Right lobe of liver (tissue), 4 donors: ENCODE measurements around a stretch of chr16.

GRCh38 chr16:11871738-11872883 lies 20.8 kb upstream of the RSL1D1 start:
- PRO-cap, 4 experiments: no peak in any of the 4 experiments
- RAMPAGE, long total RNA, 2 experiments: no peak in any of the 2 experiments

DNA sequence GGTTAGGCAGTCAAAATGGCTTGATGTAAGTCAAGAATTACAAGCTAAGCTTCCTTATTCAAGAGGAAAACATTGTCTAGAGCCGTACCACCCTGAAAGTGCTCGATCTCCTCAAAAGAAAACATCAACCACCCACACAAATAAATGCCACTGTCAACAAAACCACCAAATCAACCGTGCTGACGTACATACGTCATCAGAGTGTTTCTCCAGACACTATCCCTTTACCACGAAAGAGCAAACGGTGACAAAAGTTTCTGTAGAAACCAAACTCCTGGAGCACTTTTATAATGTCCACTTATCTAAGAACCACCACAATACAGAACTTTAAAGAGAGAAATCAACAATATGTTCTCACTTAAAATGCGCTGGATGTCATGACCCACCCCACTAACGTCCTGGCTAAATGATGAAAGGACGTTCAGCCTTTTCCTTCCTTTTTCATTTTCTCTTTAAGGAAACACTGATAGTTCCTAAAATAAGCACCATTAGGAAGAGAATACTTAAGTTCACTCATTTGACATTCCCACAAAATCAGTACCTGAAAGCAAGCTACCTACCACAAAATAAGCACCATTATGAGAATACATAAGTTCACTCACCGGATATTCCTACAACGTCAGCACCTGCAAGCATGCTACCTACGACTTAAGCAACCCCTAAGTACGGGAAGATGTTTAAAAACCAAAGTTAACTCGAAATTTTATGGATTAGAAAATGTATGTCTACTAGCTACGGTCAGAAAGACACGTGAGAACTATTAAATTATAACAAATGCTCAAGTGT lies 1.8 kb downstream of the GSPT1 start:
- PRO-cap, 4 experiments: no peak in any of the 4 experiments
- RAMPAGE, long total RNA, 2 experiments: no peak in any of the 2 experiments

- PRO-cap, 4 experiments: peak in 1 of 4 experiments; most common minus-strand start chr16:11915720 (in 1)
- RAMPAGE, long total RNA, 2 experiments: no peak in any of the 2 experiments
Observed at GRCh38 chr16:11915589-11915837, 243 bp downstream of the GSPT1 start.

DNA sequence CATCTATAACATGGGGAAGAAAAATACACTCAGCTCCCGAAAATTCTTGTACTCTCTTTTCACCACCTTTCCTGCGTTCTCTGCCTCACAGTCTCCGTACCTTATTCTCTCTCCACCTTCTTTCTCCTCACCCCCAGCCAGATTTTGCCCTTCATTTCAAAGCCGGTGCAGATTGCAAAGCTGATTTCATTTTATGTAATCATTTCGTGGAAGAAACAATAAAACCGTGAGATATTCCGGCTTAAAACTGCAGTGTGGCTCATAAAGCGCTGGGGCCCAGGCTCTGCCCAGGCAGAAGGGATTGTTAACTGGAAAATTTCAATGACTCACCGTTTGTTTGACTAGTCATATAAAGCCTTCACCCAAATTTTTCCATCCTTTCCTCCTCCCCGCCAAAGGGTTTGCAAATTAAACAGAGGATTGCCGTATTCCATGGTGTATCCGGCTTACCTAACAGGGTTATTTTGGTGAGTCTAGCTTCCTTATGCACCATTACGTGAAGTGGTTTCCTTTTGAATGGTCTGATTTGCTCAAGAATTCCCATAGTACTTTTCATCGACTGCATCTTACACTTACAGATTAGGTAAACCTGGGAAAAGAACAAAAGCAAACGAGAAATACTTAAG lies 756 bp upstream of the GSPT1 start:
- PRO-cap, 4 experiments: peak in 3 of 4 experiments; most common plus-strand start position 428 of the sequence (in 1); most common minus-strand start position 298 of the sequence (in 2)
- RAMPAGE, long total RNA, 2 experiments: no peak in any of the 2 experiments

- PRO-cap, 4 experiments: no peak in any of the 4 experiments
- RAMPAGE, long total RNA, 2 experiments: no peak in any of the 2 experiments
Observed at GRCh38 chr16:11927401-11927798, 11.6 kb upstream of the GSPT1 start.

- PRO-cap, 4 experiments: no peak in any of the 4 experiments
- RAMPAGE, long total RNA, 2 experiments: no peak in any of the 2 experiments
Observed at GRCh38 chr16:11941562-11941932, 298 bp downstream of the NPIPB2 start.

DNA sequence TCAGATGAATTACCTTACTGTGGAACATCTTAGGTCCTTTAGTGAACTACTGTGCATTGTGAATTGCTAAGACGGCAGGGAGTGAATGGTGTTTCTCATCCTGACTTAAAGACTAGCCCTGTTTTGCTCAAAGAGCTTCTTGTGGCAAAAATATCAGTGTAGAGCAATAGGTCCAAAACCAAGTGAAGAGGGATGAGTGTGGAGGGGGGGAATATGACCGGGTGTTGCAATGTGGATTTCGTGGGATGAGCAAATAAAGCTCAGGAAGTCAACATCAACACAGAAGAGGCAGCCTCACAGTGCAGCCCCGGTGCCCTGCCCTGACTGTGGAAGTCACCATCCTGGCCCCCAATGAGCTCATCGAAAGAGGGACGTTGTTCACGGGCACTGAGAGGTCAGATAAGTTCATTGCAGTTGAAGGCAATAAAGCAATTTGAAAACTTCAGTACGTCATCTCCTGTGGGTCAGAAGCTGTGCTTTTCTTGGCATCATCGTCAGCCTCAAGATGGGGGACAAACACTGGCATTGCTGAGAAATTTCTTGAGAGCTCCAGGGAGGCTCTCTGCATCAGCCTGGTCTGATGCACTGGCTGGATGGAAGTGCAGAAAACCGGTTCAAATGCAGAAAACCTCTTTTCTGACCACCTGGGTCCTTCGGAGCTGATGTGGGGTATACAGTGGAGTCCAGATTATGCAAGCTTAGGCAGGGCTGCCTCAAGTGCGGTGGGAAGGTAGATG lies 159.7 kb downstream of the CPPED1 start:
- PRO-cap, 4 experiments: peak in 3 of 4 experiments; most common plus-strand start position 299 of the sequence (in 1); most common minus-strand start position 184 of the sequence (in 3)
- RAMPAGE, long total RNA, 2 experiments: no peak in any of the 2 experiments

- PRO-cap, 4 experiments: no peak in any of the 4 experiments
- RAMPAGE, long total RNA, 2 experiments: no peak in any of the 2 experiments
Observed at GRCh38 chr16:12899663-12900110, 1.7 kb upstream of the SHISA9 start.

- PRO-cap, 4 experiments: peak in 4 of 4 experiments; most common plus-strand start chr16:13910249 (in 4); most common minus-strand start chr16:13909977 (in 1)
- RAMPAGE, long total RNA, 2 experiments: no peak in any of the 2 experiments
Observed at GRCh38 chr16:13909824-13910353, 10.1 kb upstream of the ERCC4 start.

- PRO-cap, 4 experiments: peak in 2 of 4 experiments; most common minus-strand start chr16:13913408 (in 2)
- RAMPAGE, long total RNA, 2 experiments: no peak in any of the 2 experiments
Observed at GRCh38 chr16:13913310-13913549, 6.7 kb upstream of the ERCC4 start.

DNA sequence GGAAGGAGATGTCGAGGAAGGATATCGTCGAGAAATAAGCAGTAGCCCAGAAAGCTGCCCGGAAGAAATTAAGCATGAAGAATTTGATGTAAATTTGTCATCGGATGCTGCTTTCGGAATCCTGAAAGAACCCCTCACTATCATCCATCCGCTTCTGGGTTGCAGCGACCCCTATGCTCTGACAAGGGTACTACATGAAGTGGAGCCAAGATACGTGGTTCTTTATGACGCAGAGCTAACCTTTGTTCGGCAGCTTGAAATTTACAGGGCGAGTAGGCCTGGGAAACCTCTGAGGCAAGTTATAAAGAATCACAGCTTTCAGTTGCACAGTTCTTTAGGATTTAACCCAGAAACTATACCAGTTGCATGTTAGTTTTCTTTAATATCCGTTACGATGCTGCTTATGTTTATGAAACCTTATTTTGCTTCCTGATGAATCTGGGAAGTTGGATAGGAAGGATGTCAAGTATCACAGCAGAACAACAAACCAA lies 15.5 kb downstream of the ERCC4 start:
- PRO-cap, 4 experiments: no peak in any of the 4 experiments
- RAMPAGE, long total RNA, 2 experiments: no peak in any of the 2 experiments

DNA sequence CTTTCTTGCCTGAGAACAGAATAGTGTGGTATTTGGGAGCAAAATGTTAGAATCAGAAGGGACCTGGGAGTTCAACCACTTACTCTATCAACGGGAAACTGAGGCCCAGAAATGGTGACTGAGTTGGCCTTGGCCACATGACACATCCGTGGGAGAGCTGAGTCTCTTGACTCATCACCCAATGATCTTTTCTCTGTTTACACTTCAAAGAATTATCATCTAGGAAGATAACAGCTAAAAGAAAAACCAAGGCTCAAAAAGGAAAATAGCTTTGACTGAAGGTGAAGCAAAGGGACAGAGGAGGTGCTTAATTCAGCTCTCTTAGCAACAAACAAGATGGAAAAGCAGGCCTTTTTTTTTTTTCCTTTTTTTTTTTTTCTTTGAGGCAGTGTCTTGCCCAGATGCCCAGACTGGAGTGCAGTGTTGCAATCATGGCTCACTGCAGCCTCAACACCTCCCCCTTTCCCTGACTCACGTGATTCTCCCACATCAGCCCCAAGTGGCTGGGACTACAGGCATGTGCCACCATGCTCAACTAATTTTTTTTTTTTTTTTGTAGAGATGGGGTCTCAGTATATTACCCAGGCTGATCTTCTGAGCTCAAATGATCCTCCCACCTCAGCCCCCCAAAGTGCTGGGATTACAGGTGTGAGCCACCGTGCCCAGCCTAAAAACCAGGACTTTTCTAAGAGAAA lies 16.7 kb downstream of the ERCC4 start:
- PRO-cap, 4 experiments: peak in 2 of 4 experiments; most common plus-strand start position 456 of the sequence (in 1); most common minus-strand start position 412 of the sequence (in 1)
- RAMPAGE, long total RNA, 2 experiments: no peak in any of the 2 experiments

DNA sequence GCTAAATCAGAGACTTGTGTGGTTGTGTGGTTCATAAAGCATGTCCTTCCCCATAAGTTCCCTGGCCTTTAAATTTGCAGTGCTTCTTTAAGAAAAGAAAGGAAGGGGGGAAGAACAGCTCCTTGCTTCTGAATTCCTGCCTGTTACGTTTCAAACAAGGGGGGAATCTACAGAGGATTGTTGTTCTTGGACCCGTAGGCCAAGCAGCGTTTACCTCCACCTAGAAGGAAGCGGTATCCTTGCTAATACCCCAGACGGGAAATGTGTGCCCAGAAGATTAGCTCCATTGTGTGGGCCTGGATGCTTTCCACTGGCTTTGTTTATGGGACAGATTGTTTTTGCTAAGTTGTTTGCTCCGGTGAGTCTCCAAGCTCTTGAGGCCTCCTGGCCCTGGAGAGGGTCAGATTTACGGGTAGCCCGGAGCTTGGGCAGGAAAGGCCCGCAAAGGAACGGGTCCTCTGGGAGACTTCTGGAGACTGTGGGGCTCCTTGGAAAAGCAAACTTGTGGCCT lies 28.5 kb upstream of the MRTFB start:
- PRO-cap, 4 experiments: no peak in any of the 4 experiments
- RAMPAGE, long total RNA, 2 experiments: no peak in any of the 2 experiments

DNA sequence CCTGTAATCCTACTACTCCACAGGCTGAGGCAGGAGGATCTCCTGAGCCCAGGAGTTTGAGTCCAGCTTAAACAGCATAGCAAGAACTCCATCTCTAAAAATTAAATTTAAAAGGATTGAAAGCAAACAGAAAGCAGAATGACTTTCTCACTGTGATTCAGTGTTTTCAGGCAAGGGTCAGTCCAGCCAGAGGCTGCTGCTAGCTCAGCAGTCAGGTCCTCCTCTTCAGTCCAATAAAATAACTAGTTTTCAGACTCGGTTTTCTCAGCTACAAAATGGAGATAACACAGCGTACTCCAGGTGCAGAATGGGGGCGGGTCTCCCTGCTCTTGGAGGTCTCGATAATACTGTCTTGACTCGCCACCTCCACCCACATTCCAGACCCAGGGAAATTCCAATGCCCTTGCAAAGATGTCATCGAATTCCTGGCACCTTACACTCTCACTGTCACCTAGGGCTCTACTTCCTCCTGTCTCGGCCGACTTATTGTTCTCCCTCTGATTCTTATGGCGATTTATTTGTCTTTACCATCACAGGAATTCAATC lies 20.6 kb upstream of the MRTFB start:
- PRO-cap, 4 experiments: no peak in any of the 4 experiments
- RAMPAGE, long total RNA, 2 experiments: no peak in any of the 2 experiments

- PRO-cap, 4 experiments: no peak in any of the 4 experiments
- RAMPAGE, long total RNA, 2 experiments: no peak in any of the 2 experiments
Observed at GRCh38 chr16:14225282-14226031, 154.3 kb downstream of the MRTFB start.

DNA sequence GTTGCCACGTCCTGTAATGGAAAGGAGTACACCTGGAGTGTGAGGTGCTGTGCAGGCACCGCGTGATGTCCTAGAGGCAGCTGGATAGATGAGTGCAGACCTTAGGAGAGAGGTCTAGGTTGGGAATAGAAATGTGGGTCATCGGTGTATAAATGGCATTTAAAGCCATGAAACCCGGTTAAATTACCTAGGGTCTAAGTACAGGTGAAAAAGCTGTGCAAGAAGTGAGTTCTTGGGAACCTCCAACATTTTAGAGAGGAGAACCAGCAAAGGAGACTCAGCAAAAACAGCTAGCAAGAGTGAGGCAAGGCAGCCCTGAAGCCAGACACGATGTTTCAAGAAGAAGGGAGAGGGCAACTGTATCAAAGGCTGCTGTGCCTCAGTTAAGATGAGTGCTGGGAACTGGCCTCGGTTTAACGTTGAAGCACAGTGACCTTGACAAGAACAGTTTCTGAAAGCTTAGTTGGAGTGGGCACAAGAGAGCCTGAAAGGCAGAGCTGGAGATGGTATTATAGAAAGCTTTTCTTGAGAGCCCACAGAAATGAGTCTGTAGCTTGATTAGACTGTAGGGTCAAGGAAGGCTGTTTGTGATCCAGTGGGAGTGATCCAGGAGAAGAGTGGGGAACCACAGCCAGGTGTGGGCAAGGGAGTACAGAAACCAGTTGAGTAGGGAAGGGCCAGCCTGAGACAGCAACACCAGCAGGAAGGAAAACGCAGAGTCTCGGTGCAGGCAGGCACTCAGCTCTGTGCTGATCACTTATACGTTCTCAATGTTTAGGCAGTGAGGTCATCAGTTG lies 166.1 kb downstream of the MRTFB start:
- PRO-cap, 4 experiments: no peak in any of the 4 experiments
- RAMPAGE, long total RNA, 2 experiments: no peak in any of the 2 experiments

- PRO-cap, 4 experiments: no peak in any of the 4 experiments
- RAMPAGE, long total RNA, 2 experiments: no peak in any of the 2 experiments
Observed at GRCh38 chr16:14240715-14241421, 169.7 kb downstream of the MRTFB start.

DNA sequence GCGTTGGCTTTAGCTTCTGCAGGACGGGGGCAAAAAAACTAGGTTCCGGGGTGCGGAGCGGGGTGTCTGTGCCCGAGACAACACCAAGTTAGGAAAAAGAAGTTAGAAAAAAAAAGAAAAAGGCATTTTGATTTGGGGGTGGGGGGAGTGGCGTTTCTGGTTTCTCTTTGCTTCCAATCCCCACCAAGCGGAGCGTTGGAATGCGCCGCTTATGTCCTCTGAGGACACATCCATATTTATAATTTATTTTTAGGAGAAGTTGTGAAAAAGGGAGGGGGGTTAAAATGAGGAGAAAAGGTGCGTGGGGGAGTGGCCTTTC lies 232.0 kb downstream of the MRTFB start:
- PRO-cap, 4 experiments: peak in 4 of 4 experiments; most common plus-strand start position 176 of the sequence (in 3); most common minus-strand start position 90 of the sequence (in 3)
- RAMPAGE, long total RNA, 2 experiments: no peak in any of the 2 experiments

DNA sequence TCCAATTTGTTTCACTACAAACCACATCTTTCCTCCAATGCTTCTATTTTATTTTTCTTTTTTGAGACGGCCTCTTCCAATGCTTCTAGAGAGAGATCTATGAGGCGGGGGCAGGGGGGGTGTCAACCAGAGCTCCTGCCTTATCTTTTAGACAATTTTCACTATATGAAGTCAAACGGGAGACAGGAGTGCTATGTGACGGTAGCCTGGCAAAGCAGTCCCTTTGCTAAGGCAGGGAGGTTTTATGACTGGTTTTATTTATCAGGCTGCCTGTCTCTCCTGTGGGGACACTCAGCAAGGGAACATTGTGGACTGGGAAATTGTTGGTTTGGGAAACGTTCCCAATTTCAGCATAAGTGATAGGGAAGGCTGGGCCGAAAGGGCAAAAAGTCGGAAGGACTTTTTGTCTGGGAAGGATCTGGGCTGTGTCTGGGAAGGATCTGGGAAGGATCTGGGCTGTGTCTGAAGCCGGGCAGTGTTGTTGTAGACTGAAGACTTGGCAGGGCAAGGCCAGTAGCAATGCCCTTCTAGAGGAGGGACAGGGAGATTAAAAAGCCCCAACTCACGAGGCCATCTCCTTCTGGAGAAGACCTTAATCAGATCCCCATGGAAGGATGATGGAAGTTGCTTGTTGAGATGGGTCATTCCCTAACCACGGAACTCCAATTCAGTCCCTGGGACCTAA lies 211.2 kb downstream of the PARN start:
- PRO-cap, 4 experiments: peak in 2 of 4 experiments; most common plus-strand start position 396 of the sequence (in 1); most common minus-strand start position 216 of the sequence (in 2)
- RAMPAGE, long total RNA, 2 experiments: no peak in any of the 2 experiments

DNA sequence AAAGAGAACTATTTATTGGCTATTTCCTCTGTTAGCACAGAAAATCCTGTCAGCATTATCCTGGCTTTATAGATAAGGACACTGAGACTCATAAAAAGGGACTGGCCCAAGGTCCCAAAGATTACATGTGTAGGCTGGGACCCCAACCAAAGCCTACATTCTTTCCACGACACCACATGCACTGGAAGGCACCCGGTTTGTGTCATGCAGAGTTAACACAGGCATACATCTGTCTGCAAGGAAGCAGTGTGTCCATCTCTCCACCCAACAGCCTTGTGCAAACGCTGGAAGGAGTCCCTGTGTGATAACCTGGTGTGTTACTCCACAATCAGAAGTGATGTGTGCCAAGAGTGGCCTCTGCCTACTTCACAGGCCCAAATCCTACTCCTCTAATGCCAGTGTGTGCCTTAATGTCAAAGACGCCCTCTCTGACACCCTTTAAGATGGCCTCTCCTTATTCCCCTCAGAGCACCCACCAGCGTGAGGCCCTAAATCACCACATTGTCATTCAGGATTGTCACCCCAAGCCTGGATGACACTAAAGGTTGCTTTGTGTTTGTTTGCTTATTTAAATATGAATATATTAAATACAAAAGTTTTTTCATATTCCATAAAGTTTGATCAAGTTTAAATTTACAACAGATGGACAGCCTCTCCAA lies 139.7 kb downstream of the PARN start:
- PRO-cap, 4 experiments: peak in 2 of 4 experiments; most common plus-strand start position 331 of the sequence (in 1); most common minus-strand start position 279 of the sequence (in 2)
- RAMPAGE, long total RNA, 2 experiments: no peak in any of the 2 experiments